Liver (tissue), 9 donors: ENCODE measurements around a stretch of chr16.

DNA sequence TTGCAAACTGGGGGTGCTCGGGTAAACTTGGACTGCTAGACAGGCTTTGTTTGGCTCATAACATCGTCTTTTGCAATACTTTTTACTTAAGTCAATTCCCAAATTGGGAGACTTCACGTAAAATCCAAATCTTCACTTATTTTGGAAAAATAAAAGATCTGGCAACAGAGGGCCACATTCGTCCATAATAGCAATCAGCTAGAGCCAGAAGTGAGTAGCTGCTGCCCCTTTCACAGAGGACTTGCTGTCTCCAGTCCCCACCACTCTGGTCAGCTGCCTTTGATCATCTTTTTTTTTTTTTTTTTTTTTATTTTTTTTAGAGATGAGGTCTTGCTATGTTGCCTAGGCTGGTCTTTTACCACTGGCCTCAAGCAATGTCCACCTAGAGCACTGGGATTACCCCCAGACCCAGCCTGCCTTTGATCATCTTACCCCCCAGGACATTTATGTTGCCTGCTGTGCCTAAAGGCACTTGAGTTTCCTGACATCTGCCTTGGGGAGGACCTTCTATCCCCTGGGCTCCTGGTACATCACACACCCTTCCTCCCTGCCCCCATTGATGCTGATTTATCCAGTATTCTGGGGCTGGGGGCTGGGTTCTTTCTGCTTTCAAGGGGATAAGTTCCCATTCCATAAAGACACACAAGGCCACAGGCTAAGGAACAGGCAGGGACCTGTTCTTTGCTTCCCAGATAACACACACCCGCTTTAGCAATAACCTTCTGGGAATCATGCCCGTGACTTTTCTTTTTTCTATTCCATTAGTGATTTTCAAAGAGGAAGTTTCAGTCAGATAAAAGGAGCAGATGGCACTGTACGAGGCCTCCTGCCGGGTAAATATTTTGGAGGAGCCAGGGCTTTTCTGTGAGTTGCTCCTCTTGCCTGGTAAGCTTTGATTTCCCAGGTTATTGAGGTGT is 30.4 kb downstream of the CHD9 start:
- PRO-cap, 5 experiments, result no peak in any of the 5 experiments
- RAMPAGE, long total RNA, 2 experiments, result no peak in any of the 2 experiments
- RRBS, result no CpG with 5 or more reads among the region's 8 CpGs

DNA sequence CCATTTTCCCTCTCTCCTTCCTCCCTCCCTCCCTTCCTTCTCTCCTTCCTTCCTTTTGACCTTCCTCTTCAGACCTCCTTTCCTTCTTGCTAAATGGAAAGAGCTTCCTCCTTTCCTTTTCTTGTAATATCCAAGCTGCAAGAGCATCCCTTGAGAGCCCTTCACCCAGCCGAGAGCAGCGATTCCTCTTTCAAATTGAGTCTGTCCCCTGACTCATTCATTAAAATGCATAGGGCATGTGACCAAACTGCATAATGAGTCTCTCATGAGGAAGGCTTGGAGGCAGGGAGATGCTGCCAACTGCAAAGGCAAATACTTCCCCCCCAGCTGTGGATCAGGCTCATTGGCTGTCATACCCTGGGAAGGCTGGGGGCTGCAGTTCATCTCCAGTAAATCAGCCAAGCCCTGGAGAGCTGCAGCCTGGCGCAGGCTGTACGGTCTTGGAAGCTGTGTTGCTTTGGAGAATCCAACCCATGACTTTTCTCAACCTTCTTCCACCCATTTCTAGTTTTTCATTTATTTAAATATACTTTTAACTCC is 37.1 kb downstream of the CHD9 start:
- PRO-cap, 5 experiments, result peak in 3 of 5 experiments; most common plus-strand start position 410 of the sequence (in 1); most common minus-strand start position 197 of the sequence (in 3)
- RAMPAGE, long total RNA, 2 experiments, result no peak in any of the 2 experiments
- RRBS, result no CpG with 5 or more reads among the region's 4 CpGs

- PRO-cap, 5 experiments, result peak in 2 of 5 experiments; most common plus-strand start chr16:53131837 (in 1); most common minus-strand start chr16:53131935 (in 2)
- RAMPAGE, long total RNA, 2 experiments, result no peak in any of the 2 experiments
- RRBS, result under 1% methylated on average over 13 of the region's 20 CpGs
Measured at GRCh38 chr16:53131803-53132353, 77.1 kb downstream of the CHD9 start.

- PRO-cap, 5 experiments, result peak in 3 of 5 experiments; most common minus-strand start chr16:53480502 (in 2)
- RAMPAGE, long total RNA, 2 experiments, result no peak in any of the 2 experiments
- RRBS, result no CpG with 5 or more reads among the region's 1 CpG
Measured at GRCh38 chr16:53480373-53480768, 22.6 kb downstream of the AKTIP start.

DNA sequence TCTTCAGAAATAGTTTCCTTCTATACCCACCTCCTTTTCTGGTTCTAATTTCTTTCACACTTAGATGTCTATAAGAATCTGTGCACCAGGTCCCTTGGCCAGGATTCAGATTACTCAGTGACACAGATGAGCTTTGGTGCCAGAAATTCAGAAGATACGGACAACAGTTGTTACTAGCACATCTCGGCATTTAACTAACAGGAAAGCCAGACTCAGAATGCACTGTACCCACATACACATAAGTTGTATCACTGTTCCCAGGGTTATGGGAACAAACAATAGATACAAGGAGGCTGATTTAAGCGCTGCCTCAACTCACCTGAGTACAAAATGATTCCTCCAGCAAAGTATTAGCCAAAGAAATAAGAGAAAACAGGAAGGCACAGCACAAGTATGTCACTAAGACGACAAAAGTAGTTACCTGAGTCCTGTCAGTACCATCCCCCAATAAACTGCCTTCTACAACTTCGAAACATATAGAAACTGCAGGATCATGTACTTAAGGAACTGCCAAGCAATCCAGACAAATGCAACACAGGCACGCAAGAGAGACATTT is 2.1 kb downstream of the AKTIP start:
- PRO-cap, 5 experiments, result no peak in any of the 5 experiments
- RAMPAGE, long total RNA, 2 experiments, result no peak in any of the 2 experiments
- RRBS, result no CpG with 5 or more reads among the region's 6 CpGs

- PRO-cap, 5 experiments, result no peak in any of the 5 experiments
- RAMPAGE, long total RNA, 2 experiments, result no peak in any of the 2 experiments
- RRBS, result no CpG with 5 or more reads among the region's 7 CpGs
Measured at GRCh38 chr16:53822907-53823583, 119.1 kb downstream of the FTO start.

DNA sequence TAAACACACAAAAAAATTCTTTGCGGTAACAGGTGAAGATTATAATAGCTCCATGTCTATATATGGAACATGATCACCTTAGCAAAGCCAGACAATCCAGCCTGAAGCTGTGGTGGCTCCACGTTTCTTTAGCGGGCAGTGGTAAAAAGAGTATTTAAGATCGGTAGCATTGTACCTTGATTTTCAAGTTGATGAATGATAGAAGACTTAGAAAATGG is 182.8 kb downstream of the FTO start:
- PRO-cap, 5 experiments, result no peak in any of the 5 experiments
- RAMPAGE, long total RNA, 2 experiments, result no peak in any of the 2 experiments
- RRBS, result no CpG with 5 or more reads among the region's 4 CpGs

DNA sequence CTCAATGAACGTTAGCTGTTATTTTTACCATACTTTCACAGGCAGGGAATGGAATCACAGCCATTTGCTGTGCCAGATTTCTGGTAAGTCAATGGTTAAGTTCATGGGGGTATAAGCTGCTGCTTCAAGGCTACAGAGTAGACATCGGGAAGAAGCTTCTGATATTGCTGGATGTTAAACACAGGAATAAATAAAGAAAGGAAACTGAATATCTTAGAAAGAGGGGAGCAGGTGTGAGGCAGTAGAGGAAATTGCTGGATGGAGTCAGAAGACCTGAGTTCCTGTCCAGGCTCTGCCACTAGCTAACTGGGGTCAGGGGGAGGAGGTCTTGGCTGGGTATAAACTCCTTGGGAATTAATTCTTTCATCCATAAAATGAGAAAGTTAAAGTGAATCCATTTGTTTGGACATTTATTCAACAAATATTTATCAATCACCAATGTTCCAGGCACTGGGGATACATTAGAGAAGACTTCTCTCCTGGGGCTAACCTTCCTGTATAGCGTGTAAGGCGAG is 145.1 kb downstream of the IRX3 start:
- PRO-cap, 5 experiments, result no peak in any of the 5 experiments
- RAMPAGE, long total RNA, 2 experiments, result no peak in any of the 2 experiments
- RRBS, result no CpG with 5 or more reads among the region's 4 CpGs

GRCh38 chr16:54290211-54290680 is 3.7 kb upstream of the IRX3 start:
- PRO-cap, 5 experiments, result no peak in any of the 5 experiments
- RAMPAGE, long total RNA, 2 experiments, result no peak in any of the 2 experiments
- RRBS, result 8% methylated on average over 25 of the region's 47 CpGs

DNA sequence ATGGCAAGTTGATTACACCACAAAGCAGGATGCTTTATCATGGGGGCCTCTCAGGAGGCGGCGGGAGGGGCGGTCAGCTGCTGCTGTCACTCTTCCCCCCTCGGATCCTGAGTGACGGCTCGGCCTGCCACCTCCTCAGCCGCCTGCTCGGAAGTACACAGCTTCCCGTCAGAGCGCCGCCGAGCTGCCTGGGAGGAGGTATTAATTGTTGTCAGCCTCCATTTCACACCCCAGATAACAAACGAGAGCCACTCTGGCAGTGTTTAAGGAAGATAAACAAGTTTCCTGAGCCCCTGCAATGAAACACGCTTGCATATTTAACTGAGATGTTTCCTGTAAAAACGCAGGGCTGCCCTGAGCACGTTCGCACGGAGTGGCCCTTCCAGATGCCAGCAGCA is 84.1 kb upstream of the IRX3 start:
- PRO-cap, 5 experiments, result no peak in any of the 5 experiments
- RAMPAGE, long total RNA, 2 experiments, result no peak in any of the 2 experiments
- RRBS, result no CpG with 5 or more reads among the region's 18 CpGs

- PRO-cap, 5 experiments, result no peak in any of the 5 experiments
- RAMPAGE, long total RNA, 2 experiments, result no peak in any of the 2 experiments
- RRBS, result no CpG with 5 or more reads among the region's 10 CpGs
Measured at GRCh38 chr16:54431311-54431723, 144.7 kb upstream of the IRX3 start.

DNA sequence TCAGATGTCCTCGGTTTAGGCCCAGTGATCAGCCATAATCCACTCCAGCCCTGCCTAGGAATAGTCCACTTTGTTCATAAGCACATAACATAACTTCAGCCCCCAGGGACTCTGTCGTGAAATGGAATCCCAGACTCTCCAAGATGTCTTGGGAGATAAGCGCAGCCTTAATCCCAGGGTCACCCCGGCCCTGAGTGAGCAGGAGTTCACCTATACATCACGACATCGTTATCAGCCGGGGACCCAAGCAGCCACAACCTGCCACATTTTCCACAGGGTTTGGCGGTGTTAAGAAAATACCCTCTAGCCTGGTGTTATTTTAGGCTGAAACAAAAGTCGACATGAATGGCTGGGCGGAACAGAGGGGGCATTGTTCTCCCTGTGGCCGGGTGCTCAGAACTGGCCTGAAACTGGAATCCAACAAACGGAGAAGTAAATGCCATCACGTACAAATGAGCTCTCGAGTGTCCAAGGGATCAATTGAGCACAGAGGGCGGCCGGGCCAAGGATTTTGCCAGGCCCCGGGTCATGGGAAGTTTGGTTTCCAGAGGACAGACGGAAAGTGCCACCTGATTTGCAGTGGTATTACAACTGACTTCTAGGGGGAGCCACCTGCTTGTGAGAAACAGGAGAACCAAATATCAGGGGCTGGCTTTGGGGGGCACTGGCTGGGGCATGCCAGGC is 145.8 kb upstream of the IRX3 start:
- PRO-cap, 5 experiments, result no peak in any of the 5 experiments
- RAMPAGE, long total RNA, 2 experiments, result no peak in any of the 2 experiments
- RRBS, result 70% methylated on average over 4 of the region's 18 CpGs

- PRO-cap, 5 experiments, result no peak in any of the 5 experiments
- RAMPAGE, long total RNA, 2 experiments, result no peak in any of the 2 experiments
- RRBS, result no CpG with 5 or more reads among the region's 6 CpGs
Measured at GRCh38 chr16:54589480-54589769, 302.8 kb upstream of the IRX3 start.

DNA sequence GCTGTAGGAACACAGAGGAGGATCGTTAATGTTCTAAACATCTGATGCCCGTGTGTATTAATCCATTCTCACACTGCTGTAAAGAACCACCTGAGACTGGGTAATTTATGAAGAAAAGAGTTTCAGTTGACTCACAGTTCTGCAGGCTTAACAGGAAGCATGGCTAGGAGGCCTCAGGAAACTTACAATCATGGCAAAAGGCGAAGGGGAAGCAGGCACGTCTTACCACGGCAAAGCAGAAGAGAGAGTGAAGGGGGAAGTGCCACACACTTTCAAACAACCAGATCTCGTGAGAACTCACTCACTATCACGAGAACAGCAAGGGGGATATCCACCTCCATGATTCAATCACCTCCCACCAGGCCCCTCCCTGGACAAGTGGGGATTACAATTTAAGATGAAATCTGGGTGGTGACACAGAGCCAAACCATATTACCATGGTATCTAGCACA is 56.7 kb upstream of the IRX5 start:
- PRO-cap, 5 experiments, result no peak in any of the 5 experiments
- RAMPAGE, long total RNA, 2 experiments, result no peak in any of the 2 experiments
- RRBS, result no CpG with 5 or more reads among the region's 7 CpGs

DNA sequence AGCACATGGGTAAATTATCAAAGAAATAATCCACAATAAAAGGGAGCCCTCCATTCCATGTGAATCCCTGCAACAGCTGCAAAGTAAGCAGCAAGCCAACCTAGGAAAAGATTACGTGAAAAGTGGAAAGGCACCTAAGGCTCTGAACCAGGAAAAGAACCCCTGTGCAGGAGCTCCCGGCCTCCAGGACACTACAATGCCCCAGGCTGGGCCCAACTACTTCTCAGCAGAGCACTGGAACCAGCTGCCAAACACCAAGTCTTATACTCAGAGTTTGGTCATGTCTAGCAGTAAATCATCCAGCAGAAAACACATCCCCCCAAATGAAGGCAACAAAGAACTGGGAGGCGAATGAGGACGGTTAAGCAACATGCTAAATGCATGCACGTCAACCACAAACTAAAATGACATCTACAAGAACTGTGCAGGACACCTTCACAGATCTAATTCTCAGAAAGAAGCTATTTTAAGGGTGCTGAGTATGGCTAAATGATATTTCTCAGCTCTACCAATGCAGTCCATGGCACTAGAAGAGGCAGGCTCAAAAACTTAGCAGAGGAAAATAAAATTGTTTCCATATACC is 7.7 kb upstream of the IRX5 start:
- PRO-cap, 5 experiments, result no peak in any of the 5 experiments
- RAMPAGE, long total RNA, 2 experiments, result no peak in any of the 2 experiments
- RRBS, result no CpG with 5 or more reads among the region's 5 CpGs

DNA sequence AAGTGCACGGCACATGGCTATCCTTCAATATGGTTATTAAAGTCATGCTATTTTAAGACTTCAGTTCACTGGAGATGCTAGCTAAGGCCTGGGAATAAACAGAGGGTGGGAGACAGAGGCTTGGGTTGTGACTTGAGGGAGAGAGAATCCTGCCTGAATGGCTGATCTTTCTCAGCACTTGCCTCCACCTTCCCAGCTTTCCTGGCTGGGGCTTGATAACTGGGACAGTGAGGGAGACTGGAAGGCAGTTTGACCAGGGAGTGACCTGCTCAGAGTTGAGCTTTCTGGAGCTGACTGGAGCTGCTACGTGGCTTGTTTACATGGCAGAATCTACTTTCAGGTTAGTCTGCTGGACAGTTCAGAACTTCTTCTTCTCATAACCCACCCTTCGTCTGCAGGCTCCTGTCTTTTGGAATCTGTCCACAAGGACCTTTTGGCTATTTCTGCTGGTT is 9.9 kb downstream of the IRX5 start:
- PRO-cap, 5 experiments, result no peak in any of the 5 experiments
- RAMPAGE, long total RNA, 2 experiments, result no peak in any of the 2 experiments
- RRBS, result no CpG with 5 or more reads among the region's 3 CpGs

- PRO-cap, 5 experiments, result no peak in any of the 5 experiments
- RAMPAGE, long total RNA, 2 experiments, result no peak in any of the 2 experiments
- RRBS, result no CpG with 5 or more reads among the region's 23 CpGs
Measured at GRCh38 chr16:55330423-55331046, 6.5 kb downstream of the IRX6 start.

- PRO-cap, 5 experiments, result peak in 4 of 5 experiments; most common plus-strand start chr16:55444996 (in 1); most common minus-strand start chr16:55444721 (in 3)
- RAMPAGE, long total RNA, 2 experiments, result no peak in any of the 2 experiments
- RRBS, result no CpG with 5 or more reads among the region's 9 CpGs
Measured at GRCh38 chr16:55444489-55445252, 34.3 kb upstream of the MMP2 start.

GRCh38 chr16:55509528-55510090 is 737 bp downstream of the LPCAT2 start:
- PRO-cap, 5 experiments, result no peak in any of the 5 experiments
- RAMPAGE, long total RNA, 2 experiments, result no peak in any of the 2 experiments
- RRBS, result no CpG with 5 or more reads among the region's 15 CpGs

- PRO-cap, 5 experiments, result peak in 4 of 5 experiments; most common plus-strand start chr16:55760478 (in 2); most common minus-strand start chr16:55760351 (in 1)
- RAMPAGE, long total RNA, 2 experiments, result start-site peak on the plus strand in 2 of 2 experiments, at chr16:55760583-55760622 at its widest, 92 to 105 reads per replicate
- RRBS, result no CpG with 5 or more reads among the region's 31 CpGs
Measured at GRCh38 chr16:55759983-55760951, 72.6 kb downstream of the CES1 start.